Thoracic aorta (tissue), 1 donor: Measurements from ENCODE around the gene LRRTM3.

GRCh38 chr10:63522417-63522668, 1.1 kb downstream of the REEP3 start:
- RAMPAGE, long total RNA = no peak

GRCh38 chr10:63632339-63632886, 111.2 kb downstream of the REEP3 start:
- RAMPAGE, long total RNA = no peak

DNA sequence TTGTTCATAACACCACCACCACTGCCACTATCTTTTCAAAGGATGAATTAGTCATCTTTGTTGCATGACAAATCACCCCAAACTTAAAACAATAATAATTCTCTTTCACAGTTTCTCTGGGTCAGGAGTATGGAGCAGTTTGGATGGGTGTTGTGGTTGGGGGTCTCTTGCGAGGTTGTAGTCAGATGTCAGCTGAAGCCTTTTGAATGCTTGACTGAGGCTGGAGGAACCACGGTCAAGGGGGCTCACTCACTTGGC, 123.6 kb downstream of the REEP3 start:
- RAMPAGE, long total RNA = no peak

DNA sequence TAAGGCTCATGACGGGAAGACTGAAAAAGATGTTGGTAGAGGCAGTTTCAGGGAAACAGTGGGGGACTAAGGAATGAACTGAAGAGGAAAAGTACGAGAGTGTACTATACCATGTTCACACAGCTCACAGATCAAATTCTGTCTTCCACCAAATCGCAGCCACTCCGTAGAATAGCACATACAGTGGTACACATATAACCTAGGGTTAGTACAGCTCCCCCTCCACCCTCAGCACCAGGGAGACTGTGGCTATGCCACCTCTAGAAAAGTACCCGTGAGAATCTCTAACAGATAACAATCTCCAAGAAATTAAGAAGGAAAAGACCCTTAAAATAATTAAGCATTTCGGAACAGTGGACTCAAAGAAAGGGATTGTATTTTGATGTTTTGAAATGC, 344.8 kb downstream of the REEP3 start:
- RAMPAGE, long total RNA = no peak

DNA sequence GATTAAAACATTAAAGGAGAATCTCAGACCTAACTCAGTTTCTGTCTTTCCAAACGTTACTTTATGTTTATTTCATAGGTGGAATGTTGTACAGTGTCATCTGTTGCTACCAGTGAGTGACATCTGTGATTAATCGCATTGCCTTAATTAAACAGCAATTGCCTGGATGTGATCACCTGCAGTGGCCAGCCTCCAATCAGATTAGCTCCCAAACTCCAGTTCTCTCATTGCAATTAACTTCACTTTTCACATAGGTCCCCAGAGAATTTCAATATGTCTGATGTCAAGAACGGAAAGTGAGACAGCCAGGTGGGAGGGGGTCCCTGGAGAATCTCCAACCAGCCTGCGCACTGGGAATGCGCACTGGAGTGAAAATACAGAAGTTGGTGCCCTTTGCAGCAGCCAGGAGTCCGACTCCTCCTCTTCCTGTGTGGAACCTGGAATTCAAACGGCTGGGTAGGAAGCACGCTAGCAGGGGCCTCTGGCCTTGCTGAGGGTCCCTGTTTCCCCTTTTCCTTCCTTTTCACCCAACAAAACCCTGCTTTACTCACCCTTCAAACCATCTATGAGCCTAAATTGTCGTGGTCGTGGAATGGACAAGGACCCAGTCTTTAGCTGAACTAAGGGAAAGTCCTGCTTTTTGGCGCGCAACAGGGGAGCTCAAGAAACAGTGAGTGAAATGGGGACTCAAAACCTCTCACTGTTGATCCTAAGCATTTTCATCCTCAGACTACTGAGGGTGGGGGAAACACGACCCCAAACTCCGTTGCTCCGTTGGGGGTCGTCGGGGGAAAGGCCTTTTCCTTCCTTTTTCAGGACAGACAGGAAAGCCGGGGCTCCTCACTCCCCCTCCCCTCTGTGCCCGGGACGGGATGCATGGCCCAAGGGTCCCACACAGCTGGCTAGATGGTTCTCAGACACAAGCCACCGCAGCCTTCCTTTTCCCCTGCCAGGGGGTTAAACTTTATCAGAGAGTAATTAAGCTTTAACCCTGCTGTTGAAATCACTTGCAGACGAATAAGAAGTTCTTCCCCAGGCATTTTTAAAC, 1355.4 kb upstream of the LRRTM3 start:
- RAMPAGE, long total RNA = start-site peak on the plus strand centred at position 441 of the sequence, 21 bp wide, 5 reads

GRCh38 chr10:66925678-66926289, at the start of gene LRRTM3:
TSS of gene LRRTM3 (plus strand) at chr10:66926036.
- RAMPAGE, long total RNA = no peak

GRCh38 chr10:67783607-67783908, 54.4 kb downstream of the DNAJC12 start:
- RAMPAGE, long total RNA = no peak

GRCh38 chr10:67885636-67885952, 1.1 kb downstream of the SIRT1 start:
- RAMPAGE, long total RNA = no peak

DNA sequence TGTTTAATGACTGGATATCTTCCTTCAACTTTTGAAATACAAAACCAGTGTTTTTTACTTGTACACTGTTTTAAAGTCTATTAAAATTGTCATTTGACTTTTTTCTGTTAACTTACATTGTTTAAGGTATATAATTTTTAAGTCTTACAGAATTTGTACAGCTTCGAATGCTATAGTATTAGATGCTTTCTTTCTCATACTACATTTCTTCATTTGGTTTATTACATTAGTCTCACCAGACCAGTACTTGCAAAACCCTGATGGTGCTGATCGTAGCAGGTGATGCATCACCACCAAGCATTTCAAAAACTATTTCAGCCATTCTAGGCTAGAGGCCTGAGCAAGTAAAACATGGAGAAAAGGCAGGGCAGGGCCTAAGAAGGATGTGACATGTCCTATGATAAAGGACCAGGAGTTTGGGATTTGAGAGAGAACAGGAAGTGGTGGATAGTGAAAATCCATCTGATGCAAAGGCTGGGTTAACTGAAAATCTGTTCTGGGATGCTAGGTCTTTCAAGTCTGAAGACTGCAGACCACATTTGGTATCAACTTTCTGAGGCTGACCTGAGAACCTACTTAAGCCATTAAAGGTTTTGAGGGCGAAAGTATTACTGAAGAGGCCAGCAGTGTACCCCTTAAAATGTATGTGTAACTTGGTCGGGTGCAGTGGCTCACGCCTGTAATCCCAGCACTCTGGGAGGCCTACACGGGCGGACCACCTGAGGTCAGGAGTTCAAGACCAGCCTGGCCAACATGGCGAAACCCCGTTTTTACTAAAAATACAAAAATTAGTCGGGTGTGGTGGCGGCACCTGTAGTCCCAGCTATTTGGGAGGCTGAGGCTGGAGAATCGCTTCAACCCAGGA, 34.1 kb downstream of the SIRT1 start:
- RAMPAGE, long total RNA = no peak

DNA sequence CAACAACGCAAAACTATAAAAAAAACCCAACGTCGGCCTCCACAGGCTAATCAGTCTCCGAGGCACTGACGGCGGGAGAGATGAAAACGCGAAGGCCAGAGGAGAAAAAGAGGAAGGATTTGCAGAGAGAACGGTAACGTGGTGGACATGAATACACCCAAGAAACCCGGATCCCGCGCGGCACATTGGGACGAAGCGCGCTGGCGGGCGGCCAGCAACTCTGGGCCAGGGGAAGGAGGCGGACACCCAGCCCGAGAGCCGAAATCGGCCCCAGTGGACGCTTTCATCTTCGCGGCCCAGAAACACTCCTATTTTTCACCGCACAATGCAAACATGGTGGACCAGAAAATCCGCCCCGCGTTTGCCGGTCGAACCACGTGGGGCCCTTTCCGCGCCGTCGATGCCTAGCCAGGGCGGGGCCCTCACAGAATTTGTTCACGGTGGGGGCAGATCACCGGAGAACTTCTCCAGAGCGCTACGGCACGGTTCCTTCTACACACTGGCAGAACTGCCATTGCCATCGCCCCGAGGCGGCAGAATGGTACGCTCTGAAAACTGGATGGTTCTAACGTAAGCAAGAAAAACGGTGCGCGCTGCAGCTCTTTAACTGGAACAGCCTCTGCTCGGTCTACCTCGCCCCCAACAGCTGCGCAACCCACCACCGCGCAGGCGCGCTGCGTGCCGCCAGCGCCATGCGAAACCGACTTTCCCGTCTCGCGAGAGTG, 433 bp upstream of the HNRNPH3 start:
- RAMPAGE, long total RNA = no peak

- RAMPAGE, long total RNA = no peak
Measured at GRCh38 chr10:68432745-68434002, 26.1 kb upstream of the RUFY2 start.

DNA sequence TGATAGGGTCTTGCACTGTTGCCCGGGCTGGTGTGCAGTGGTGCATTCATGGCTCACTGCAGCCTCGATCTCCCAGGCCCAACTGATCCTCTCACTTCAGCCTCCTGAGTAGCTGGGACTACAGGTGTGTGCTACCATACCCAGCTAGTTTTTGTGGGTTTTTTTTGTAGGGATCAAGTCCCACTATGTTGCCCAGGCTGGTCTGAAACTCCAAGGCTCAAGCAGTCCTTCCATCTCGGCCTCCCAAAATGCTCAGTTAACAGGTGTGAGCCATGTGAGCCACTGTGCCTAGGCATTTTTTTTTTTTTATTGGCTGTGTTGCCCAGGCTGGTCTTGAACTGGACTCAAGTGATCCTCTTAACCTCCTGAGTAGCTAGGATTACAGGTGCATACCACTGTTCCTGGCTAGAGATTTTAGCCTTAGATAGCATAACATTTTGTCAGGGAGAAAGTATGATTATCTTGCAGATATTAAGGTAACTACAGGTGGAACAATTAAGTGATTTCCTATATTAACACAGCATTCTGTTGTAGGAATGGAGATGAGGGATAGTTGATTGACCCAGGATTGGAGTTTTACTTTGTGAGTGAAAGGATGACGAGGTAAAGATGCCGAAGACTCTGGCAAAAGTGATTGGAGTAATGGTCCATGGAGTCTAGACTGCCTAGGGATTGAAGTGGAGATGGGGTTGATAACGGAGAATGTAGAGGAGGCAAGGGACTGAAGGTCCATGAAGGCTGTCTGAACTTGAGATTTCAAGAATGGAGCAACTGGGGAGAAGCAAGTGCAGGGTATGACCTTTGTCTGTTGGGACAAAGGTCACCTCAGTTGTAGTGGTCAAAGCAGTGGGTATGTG, 5.8 kb upstream of the DDX21 start:
- RAMPAGE, long total RNA = no peak

DNA sequence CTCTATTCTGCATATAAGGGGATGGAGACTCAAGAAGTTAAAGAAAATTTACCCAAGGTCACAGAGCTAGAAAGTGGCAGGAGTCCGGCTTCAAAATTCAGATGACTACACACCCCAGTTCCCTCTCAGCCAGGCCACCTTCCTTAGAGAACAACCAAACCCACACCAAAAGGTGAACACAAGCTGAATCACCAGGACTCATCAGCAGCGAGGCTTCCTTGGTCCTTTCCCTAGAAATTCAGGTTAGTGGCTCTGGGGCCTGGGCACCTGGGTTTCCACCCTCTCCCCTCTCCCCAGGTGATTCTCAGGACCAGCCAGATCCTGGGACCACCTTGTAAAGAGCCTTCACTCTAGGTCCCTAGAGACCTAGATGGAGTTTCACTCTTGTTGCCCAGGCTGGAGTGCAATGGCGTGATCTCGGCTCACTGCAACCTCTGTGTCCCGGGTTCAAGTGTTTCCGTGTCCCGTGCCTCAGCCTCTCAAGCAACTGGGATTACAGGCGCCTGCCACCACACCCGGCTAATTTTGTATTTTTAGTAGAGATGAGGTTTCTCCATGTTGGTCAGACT, 40.4 kb upstream of the SRGN start:
- RAMPAGE, long total RNA = no peak

DNA sequence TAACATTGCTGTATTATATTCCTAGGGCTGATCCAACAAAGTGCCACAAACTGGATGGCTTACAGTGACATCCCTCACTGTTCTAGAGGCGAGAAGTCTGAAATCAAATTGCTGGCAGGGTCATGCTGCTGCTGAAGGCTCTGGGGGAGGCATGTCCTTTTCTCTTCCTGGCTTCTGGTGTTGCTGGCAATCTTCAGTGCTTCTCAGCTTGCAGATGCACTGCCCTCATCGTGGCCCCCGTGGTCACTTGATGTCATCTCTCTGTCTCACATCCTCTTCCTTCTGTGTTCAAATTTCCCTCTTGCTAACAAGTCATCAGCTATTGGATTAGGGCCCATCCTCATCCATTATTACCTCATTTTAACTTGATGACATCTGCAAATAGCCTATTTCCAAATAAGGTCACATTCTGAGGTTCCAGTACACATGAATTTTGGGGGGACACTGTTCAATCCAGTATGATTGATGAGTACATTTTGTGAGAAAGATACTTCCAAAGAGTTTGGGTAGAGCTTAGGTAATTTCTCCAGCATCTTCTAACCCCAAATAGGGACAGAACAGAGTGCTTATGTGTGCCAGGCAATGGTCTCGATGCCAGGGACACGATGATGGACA, 36.6 kb upstream of the SRGN start:
- RAMPAGE, long total RNA = no peak

GRCh38 chr10:69072718-69073475, 15.0 kb upstream of the SRGN start:
- RAMPAGE, long total RNA = no peak

DNA sequence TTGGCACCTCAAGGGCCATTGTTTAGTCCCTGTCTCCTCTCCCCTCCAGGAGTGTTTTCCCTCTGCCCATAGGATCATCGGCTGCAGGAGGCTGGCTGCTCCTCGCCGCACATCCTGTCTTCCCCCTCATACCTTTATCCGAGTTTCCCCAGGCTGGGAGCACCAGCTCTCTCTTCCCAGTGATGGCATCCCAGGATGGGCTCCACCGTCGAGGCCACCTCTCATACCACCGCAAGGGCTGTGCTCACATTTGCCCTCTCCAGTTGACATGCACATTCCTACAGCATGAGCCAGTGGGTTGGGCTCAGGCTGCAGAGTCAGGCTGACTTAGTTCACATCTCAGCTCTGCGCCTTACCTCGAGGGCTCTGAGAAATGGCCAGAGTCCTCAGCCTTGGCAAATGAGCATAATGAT, 12.1 kb downstream of the HKDC1 start:
- RAMPAGE, long total RNA = no peak

GRCh38 chr10:69323773-69324200, 5.1 kb downstream of the HK1 start:
- RAMPAGE, long total RNA = no peak

GRCh38 chr10:69332674-69332959, 14.0 kb downstream of the HK1 start:
- RAMPAGE, long total RNA = no peak

DNA sequence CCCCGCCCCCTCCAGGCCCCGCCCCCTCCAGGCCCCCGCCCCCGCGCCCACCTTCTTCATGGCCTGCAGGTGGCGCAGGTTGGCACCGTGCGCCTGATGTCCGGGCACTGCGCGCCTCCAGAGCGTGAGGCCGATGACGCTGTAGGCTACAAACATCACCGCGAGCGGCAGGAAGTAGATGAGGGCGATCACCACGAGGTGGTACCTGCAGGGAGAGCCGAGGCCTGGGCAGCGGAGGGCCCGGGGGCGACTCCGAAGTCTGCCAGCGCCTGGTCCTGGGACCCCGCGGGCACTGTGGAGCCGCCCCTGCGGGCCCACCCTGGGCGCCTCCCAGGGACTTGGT, 7.9 kb downstream of the TACR2 start:
- RAMPAGE, long total RNA = no peak

DNA sequence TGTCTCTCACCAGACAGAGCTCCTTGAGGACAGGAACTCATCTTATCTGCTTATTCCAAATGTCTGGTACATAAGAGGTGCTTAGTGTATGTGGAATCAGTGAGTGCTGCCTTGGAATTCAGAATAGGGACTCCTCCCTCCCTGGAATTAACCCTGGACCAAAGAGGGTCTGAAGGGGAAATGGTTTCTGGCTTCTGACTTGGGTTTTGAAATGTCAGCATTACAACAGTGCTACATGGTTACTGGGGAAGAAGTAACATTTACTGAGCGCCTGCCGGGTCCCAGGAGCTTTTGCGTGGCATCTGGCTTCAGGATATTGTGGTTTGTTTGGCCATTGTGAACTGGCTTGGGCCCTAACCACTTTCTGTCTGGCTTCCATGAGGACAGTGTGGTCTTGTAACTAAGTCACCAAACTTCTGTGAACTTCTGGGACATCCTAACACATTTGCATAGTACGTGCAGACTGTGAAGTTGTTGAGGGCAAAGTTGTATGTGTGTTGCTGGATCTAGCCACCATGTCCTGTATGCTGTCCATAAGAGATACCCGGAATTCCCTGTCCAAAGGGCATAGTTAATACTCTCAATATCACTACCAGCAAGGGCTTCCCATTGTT, 21.3 kb downstream of the TSPAN15 start:
- RAMPAGE, long total RNA = no peak